Subcutaneous preadipocyte (primary cell): ENCODE data around the gene MCF2L.

DNA sequence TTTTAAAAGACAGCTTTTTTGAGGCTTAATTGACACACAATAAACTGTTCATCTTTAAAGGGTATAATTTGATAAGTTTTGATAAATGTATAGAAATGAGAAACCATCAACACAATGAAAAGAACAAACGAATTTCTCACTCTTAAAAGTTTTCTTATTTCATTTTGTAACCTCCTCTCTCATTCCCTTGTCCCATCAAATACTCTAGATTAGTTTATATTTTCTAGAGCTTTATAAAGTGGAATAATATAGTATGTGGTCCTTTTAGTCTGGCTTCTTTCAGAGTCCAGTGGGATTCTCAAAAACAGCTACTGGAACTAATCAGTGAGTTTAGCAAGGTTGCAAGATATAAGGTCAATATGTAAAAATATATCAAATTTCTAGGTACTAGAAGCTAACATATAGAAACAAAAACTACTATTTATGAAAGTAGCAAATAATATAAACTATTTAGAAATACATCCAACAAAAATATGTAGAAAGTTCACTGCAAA is 133.0 kb downstream of the TEX29 start:
- CAGE, long polyA plus RNA: no peak

GRCh38 chr13:111483272-111483803 is 162.9 kb downstream of the TEX29 start:
- CAGE, long polyA plus RNA: no peak

DNA sequence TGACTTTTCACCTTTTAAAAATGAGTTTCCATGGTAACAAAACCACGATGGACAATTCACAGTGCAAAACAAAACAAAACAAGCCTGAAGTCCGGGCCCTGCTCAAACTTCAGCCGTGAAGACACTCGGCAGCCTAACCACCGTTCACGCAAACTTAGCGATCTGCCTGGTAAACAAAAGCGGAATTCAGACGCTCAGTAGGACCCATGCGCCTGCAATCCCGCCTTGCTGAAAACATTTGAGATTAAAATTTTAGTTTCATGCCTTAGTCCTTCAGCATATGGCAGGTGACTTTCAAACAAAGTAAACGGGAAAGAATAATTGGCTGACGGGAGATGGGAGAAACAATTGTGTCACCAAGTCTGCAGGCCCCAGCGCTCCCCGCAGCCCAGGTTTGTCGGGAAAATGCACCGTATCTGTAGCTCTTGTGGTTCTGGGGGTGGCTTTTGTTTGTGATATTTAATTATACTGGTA is 94.5 kb downstream of the SOX1 start:
- CAGE, long polyA plus RNA: no peak

DNA sequence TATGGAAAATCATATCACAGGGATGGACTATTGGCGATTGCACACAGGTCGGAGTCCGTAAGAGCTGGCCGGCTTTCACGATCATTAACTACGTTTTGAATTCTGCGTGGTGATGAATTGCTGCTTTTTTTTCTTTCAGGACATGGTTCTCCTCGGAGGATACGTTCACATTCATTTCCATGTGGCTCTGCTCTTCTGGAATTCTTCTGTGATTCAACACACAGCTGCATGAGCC is 148.0 kb upstream of the SPACA7 start:
- CAGE, long polyA plus RNA: no peak

DNA sequence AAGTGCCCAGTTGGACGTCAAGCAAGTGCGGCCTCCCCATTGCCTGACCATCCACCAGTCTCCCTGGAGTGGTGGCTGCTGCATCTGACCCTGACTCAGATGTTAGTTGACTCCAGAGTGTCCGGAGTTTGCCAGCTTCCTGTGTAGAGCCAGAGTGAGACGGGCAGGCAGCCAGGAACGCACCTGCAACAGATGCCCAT is 45.9 kb upstream of the ATP11A start:
- CAGE, long polyA plus RNA: no peak

DNA sequence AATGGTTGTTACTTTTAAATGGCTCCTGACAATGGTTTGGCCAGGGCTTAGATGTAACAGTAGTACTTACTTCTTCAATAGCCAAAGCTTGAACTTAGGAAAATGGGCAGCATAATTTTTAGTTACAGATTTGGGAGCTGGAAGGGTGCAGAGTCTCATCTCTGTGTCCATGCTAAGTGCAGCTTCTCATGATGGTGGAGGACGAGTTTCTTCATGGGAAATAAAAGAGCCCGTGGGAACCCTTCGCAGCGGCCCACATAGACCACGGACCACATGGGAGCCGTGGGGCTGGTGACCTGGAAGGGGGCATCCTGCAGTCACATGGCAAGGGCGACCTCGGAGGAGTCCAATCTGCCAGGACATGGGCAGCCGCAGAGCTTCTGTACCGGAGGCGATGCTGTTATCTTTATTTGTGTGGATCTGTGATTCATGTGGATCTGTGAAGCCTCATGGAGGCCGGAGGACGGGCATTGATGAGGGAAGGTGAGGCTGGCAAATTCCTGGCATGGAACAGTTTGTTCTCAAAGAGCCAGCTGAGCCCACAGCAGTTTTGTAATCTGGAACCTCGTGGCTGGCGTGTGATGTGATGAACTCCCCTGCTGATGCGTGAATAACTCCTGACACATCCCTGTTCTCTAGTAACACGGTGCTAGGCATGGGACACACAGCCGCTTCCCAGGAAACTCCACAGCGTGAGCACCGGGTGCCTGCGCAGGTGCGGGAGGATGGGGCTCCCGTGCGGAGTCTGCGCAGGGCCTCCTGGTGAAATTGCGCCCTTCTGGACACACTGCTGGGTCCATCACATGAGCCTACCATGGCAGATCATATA is 40.3 kb downstream of the ATP11A start:
- CAGE, long polyA plus RNA: no peak

DNA sequence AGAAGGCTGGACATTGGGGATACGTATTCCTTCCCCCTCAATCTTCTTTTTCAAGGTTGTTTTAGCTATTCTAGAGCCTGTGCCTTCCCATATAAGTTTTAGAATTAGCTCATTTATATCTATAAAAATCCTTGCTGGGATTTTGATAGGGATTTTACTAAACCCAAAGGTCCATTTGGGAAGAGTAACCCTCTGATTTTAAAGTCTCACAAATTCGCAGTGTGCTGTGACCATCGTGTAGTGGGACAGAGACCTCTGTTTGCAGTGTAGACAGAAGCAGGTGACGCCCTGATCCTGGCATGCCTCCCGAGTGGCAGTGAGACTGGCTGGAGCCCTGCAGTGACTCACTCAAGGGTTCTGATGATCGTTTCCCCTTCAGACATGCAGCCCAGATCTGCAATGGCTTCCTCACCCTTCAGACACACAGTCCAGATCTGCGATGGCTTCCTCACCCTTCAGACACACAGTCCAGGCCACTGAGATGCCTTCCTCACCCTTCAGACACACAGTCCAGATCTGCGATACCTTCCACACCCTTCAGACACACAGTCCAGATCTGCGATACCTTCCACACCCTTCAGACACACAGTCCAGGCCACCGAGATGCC is 125.0 kb downstream of the ATP11A start:
- CAGE, long polyA plus RNA: no peak

DNA sequence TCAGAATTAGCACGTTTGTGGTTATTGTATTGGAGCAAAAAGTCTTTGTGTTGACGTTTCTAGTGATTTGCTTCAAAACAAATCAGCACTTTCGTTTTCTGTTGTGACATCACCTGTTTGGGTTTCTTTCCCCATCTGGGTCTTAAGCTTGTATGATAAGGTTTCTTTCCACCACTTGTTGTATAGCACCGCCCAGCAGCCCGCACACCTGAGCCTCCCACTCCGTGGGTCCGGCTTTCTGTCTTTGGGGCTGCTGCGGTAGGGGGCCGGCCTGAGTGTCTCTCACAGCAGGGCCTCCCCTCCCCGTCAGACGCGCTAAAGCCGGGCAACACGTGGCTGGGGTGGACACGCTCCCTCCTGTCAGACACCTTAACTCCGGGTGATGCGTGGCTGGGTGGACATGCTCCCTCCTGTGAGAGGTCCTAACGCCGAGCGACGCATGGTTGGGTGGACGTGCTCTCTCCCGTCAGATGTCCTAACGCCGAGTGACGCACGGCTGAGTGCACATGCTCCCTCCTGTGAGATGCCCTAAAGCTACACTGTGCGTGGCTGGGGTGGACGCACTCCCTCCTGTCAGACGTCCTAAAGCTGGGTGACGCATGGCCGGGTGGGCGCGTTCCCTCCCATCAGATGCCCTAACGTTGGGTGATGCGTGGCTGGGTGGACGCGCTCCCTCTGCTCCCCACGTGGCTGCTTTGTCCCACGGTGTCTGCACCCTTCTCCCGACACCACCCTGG is 126.2 kb upstream of the MCF2L start:
- CAGE, long polyA plus RNA: no peak

DNA sequence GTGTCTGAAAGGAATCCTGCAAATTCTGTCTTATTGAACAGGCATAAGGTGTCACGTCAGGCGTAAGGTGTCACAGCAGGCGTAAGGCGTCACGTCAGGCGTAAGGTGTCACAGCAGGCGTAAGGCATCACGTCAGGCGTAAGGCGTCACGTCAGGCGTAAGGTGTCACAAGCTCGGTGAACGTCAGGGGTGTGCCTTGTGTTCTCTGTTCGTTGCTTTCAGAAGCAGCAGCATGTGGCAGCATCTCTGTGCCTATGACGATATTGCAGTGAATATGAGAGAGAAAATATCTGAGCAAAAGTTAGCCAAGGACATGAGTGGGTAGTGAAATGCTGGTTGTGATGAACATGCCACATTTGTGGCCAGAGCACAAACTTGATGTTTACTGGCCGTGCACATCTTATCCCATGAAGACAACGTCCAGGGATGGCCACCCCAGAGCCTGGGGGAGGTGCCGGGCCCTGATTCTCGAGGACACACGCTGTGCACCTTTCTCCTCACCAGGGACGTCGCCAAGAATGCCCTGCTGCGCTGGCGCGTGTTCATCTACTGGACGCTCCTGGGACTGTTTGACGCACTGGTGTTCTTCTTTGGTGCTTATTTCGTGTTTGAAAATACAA is 107.0 kb upstream of the MCF2L start:
- CAGE, long polyA plus RNA: no peak

DNA sequence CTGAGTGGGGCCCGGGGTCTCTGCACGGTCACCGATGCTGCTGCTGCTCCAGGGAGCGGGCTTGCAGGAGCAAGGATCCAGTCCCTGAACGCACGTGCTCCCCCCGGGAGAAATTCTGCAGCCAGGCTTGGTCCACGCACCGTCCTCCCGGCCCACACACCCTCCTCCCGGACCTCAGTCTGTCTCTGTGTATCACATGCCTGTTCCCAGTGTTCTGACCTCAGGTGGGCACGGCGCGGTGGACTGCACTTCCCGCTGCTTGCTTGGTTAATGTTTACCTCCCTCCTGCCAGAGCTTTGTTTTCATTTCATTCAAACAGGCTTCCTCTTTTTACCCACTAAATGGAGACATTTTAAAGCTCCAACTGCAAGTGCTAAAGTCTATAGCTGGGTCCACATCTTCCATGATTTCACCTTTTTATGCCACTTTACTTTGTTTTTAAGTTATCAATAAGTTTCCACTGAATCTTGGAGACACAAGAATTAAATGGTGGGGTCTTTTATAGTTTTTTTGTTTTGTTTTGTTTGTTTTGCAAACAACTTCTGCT is 76.1 kb upstream of the MCF2L start:
- CAGE, long polyA plus RNA: no peak

DNA sequence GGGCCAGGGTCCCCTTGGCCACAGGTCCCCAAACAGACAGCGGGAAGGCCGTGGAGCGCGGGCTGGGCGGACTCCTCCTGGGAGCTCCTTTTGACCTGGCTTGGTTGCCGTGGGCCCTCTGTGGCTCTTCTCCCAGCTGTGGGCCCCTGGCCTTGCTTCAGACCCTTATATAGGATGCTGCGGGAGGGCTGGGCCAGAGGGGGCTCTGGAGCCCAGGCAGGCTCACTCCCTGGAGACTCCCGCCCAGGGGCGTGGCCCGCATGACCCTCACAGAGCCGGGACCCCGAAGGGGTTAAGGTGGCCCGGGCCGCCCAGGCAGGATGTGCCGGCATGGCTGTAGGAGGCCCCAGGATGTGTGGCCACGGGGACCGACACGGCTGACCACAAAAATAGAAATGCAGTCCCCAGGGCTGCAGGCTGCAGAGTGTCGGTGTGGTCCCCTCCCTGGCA is 74.0 kb upstream of the MCF2L start:
- CAGE, long polyA plus RNA: no peak

- CAGE, long polyA plus RNA: no peak
Observed at GRCh38 chr13:112952019-112952269, 17.1 kb upstream of the MCF2L start.

DNA sequence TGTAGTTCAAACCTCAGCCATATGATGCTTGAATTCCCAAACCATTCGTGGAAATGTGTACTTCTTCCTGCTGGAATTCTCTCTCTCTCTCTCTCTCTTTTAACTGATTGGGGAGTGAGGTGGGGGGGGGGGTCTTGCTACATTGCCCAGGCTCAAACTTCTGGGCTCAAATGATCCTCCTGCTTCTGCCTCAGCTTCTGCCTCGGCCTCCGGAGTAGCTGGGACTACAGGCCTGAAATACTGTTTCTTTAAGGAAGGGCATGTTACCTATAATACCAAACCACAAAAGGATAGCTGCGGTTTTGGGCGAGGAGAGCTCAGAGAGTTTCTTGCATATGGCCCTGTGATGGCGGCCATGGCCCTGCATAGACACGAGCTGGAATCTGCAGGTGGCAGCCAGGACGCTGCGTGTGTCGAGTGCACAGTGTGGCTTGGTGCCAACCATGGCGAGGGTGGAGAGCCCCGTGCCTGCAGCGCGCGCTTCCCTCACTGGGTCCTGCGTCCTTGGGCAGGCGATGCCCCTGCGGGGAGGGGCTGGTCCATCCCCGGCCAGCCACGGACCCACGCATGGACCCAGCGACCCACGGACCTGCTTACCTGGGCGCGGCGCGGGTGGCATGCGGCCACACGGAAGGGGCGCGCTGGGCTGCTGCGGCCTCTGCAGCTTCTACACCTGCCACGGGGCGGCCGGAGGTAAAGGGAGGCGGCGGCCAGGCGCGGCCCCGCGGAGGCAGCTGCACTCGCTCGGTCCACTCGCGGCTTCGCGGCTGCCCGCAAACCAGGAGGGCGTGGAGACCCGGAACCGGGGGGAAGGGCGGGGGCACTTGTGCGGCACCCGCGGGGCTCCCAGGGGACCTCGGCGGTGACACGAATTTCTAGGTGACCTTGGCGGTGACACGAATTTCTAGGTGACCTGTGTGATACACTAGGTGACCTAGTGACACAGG is 719 bp upstream of the MCF2L start:
- CAGE, long polyA plus RNA: no peak

DNA sequence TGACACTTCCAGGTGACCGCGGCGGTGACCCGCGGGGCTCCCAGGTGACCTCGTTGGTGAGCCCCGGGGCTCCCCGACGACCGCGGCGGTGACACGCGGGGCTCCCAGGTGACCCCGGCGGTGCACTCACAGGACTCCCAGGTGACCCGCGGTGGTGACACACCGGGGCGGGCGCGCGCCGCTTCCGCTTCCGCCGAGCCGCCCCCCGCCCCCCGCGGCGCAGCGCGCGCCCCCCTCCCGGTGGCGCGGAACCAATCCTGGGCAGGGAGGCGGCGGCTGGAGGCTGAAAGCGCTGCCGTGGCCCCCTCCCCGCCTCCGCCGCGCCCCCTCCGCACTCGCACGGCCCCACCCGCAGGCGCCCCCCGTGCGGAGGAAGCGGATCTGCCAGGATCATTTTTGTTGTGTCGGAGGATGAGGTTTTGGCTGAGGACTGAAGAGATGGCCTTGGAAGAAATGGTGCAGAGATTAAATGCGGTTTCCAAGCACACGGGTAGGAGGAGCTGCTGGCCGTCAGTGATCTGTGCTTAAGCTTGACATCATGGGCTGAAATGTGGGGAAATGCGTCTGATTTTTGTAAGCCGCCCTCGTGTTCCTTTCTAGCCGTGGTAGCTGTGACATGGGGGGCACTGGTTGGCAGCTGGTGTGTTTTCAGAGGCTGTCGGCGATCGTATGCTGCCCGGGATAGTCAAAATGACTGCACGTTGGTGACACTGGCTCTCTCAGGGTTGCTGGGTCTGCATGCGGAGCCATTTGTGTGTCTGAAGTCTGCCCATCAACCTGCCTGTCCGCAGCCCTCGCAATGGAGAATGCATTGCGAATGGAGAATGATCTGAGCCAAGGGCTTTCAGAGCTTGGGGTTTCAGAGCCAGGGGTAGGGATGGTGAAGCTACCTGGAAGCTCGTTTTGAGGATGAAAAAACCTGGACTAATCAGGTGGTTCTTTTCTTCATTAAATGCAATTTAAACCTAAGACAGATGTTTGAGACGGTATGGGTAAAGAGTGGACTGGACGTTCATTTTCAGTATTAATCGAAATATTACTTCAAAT is at the start of gene MCF2L:
Gene MCF2L (plus strand): TSS at position 246 of the 1,047 bp plus-strand sequence.
- CAGE, long polyA plus RNA: no peak

DNA sequence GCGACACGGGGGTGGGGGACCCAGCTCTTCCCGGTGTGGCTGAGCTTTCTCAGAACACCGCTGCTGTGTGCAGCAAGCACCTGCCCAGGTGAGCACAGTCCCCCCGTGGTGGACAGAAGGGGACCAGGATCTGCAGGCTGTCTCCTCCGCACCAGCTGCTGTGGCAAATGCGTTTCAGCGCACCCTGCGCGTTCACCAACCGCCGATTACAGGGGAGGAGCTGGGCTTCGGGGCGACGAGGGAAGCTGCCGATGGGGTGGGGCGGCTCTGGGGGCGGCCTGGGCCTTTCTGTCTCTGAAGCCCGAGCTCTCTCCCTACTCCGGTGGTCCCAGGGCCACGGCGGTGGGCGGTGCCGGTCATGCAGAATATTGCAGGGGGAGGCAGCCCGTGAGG is 54.6 kb upstream of the F7 start:
- CAGE, long polyA plus RNA: no peak

DNA sequence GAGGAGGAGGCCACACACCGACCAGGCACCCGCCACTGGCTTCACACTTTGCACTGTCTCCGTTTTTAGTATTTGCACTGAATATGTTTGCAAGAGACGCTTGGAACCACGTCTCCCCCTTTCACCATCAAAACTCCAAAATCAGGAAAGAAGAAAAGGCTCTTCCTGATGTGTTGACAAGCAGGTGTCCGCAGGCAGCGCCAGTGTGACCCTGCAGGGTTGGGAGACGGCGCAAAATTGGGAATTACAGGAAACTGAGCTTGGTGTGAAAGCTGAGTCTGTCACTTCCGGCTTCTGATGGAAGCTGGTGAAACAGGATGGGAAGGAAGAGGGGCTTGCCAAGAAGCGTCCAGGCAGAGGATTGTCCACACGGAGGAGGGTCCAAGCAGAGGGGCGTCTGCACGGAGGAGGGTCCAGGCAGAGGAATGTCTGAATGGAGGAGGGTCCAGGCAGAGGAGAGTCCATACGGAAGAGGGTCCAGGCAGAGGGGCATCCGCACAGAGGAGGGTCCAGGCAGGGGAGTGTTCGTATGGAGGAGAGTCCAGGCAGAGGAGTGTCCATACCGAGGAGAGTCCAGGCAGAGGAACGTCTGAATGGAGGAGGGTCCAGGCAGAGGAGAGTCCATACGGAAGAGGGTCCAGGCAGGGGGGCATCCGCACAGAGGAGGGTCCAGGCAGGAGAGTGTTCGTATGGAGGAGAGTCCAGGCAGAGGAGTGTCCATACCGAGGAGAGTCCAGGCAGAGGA is 26.0 kb upstream of the F7 start:
- CAGE, long polyA plus RNA: no peak

GRCh38 chr13:113154316-113154706 is 4.1 kb upstream of the PROZ start:
- CAGE, long polyA plus RNA: no peak

DNA sequence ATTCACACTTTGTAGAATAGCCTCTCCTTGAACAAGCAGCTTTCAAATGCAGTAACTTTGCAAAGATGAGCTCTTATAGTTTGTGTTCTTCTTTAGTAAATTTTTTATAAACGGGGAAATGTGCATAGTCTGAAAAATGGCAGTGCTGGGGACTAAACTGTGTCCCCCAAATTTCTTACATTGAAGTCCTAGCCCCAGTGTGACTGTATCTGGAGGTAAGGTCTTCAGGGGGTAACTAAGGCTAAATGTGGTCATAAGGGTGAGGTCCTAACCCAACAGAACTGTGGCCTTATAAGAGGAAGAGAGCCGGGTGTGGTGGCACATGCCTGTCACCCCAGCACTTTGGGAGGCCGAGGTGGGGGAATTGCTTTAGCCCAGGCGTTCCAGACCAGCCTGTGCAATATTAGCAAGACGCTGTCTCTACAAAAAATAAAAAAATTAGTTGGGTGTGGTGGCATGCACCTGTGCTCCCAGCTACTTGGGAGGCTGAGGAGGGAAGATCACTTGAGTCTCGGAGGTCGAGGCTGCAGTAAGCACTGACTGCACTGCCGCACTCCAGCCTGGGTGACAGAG is 17.8 kb downstream of the PROZ start:
- CAGE, long polyA plus RNA: no peak

GRCh38 chr13:113177926-113178636 is 19.6 kb downstream of the PROZ start:
- CAGE, long polyA plus RNA: no peak

DNA sequence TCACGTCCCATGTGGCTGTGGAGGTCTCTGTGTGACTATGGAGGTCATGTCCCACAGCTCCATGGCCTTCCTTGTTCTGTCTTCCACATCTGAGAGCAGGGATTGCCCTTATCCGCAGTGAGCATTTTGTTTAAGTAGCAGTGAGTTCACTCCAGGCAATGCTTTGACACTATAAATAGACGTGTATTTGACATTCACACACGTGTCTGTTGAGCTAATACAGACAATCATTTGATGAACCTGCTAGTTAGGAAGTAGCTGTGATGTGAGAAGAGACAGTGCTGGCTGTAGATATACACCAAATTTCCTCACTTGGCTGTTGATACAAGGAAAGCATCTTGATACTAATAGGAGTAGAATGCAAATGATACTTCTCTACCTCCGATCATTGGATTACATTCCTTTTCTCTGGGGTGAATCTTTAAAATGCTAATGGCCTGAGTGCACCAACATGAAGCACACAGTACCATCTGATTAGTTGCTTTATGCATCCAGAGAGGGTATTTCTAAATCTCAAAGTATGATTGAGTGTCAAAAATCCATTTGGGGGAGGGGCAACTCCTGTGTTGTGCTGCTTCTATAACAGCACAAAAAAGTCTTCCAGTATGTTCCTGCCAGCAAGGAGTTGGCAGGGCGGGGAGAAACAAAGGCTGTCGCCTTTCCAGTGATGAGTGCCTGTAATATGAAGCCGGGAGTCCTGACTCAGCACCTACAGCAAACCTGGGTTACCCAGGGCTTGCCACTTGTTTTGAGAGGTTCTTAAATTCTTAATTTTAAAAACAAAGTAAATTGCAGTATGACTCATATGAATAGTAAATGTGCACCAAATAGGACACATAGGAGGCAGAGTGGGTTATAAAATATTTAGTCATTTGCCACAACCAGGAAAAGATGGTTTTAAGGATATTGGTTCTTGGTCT is 7.0 kb downstream of the CUL4A start:
- CAGE, long polyA plus RNA: no peak